Jurkat, Clone E6-1 (cell line): ENCODE results near the genes CXCL2, BTC, SDAD1 and NUP54.

DNA sequence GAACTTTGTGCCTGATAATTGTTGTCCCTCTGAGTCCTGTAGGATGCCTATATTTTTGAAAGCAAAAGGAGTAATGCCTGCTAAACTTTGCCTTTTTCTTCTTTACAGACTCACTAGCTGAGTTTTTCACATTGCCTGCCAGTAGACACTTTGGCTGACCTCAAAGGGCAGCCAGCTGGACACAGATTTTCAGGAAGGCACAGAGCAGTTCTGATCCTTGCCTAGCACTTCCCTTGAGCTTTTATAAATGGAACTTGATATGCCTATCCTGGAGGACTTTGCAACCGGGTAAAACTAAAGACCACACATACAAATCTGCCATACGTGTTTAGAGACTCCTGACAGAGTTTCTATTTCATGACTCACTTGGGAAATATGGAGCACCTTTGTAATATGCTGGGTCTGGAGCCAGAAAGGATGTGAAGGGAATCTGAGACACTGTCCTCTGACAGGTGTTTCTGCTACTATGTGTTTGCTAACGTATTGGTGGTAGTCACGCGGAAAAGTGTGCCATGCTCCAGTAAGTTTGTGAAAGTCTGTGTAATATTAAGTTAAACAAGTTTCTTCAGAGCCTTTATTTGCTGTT is 56.6 kb upstream of the RASSF6 start:
- RRBS, result no CpG with 5 or more reads among the region's 5 CpGs

DNA sequence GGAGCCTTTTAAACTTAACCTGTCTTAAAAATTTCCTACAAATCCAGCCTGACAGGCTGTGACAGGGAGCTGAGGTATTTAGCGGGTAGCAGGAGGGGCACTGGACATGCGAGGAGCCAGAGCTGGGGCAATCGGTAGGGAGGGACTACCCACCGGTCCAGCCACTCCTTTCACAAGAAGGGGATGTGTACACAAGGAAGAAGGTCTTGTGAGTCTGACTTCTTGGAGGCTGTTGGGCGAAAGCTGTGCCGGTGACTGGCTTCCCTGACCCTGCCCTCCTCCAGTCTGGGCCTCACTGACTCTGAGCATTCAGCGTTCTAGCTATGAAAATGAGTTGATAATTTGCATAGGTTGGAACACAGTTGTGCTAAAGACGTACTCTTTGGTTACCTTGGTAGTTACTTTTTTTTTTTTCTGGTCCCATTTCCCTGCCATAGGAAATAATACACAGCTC is 12.7 kb upstream of the CXCL8 start:
- RRBS, result no CpG with 5 or more reads among the region's 8 CpGs

GRCh38 chr4:73872752-73873362 is 3.7 kb downstream of the CXCL1 start:
- RRBS, result no CpG with 5 or more reads among the region's 5 CpGs

DNA sequence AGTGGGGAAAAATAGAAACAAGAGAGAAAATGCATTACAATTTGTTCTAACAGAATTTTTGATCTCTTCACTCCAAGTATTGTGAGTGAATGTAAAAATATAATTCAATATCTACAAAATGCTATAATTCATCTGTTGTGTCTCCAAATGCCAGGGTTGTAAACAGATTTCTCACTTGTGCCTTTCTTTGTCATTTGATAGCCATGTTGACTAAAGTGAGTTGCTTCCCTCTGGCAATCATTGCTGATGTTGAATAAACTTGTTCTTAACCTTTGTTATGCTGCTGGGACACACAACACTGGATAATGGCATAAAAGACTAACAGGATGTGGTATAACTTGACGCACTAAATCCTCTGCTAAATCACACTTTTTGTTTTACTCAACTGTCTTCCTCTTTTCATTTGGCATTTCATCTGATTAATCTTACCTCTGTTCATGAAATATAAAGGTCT is 17.5 kb upstream of the CXCL5 start:
- RRBS, result no CpG with 5 or more reads among the region's 1 CpG

- RRBS, result 9% methylated on average over 6 of the region's 26 CpGs
These were observed at the start of gene CXCL2 for GRCh38 chr4:74099044-74099357. Gene CXCL2, minus strand, starts transcription at chr4:74099195.

- RRBS, result no CpG with 5 or more reads among the region's 1 CpG
These were observed 24.1 kb upstream of the CXCL2 start for GRCh38 chr4:74122920-74123644.

- RRBS, result no CpG with 5 or more reads among the region's 6 CpGs
These were observed 1.0 kb downstream of the MTHFD2L start for GRCh38 chr4:74158955-74159344.

- RRBS, result no CpG with 5 or more reads among the region's 4 CpGs
These were observed 19.7 kb downstream of the EREG start for GRCh38 chr4:74384698-74384979.

DNA sequence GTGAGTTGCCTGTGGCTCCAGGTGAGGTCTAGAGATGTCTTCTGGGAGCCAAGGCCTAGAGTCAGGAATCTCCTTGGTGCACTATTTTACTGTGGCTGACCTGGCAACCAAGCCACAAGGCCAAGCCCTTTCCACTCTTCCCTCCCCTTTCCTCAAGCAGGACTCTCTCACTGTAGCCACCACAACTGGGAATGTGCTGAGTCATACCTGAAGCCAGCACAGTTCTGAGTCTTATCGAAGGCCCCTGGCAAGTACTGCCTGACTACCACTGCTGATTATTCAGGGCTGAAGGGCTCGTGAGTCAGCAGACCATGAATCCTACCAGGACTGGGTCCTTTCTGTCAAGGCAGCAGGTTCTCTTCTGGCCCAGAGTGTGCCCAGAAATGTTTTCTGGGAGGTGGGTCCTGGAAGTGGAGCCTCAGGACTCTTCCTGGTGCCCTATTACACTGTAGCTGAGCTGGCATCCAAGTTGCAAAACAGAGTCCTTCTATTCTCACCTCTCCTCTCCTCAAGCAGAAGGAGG is 111.6 kb downstream of the BTC start:
- RRBS, result no CpG with 5 or more reads among the region's 2 CpGs

DNA sequence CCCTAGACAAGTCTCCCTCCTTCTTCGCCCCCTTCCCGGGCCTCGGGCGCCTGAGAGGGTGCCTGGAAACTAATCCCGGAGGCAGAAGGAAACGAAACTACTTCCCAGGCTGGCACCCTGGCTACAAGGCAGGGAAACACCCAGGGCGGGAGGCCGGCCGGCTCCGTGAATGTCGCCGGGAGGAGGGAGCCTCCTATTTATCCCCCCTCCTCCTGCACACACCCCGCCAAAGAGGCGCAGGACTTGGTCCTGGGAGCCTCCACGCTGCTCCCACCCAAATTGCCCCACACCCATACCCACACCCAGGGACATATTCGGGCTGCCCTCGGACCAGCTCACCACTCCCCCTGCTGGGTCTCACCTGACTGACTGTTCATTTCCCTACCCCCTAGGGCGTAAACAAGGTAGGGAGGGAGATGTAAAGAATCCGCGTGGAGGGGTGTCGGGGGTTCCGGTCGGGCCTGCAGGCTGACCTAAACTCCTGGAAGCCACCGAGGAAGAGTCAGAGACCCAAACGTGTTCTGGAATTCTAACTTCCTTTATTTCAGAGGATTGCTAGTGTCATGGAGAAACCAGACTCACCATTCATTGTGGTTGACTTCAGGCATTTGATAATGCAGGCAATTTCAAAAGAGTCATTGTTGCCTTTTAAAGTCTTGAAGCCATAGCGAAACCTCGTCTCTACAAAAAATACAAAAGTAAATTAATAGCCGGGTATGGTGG is at the start of gene BTC:
Gene BTC (minus strand): TSS at position 171 of the 723 bp plus-strand sequence.
- RRBS, result 44% methylated on average over 6 of the region's 28 CpGs

- RRBS, result 95% methylated on average over 6 of the region's 12 CpGs
These were observed 2.1 kb downstream of the PARM1 start for GRCh38 chr4:74935017-74935418.

GRCh38 chr4:75180181-75180723 is 247.3 kb downstream of the PARM1 start:
- RRBS, result no CpG with 5 or more reads among the region's 1 CpG

GRCh38 chr4:75668818-75669331 is 4.3 kb downstream of the G3BP2 start:
- RRBS, result no CpG with 5 or more reads among the region's 4 CpGs

DNA sequence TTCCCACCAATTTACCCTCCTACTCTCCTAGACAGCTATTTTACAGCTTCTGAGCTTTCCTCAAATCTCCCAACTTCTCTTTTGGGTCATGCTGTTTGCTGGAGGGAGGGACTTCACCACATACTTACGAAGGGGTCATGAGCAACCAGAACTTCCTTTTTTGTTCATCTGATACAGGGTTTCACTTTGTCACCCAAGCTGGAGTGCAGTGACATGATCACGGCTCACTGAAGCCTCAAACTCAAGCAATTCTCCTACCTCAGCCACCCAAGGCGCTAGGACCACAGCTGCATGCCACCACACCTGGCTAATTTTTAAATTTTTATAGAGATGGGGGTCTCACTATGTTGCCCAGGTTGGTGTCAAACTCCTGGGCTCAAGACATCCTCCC is 25.3 kb upstream of the G3BP2 start:
- RRBS, result no CpG with 5 or more reads among the region's 3 CpGs

GRCh38 chr4:75723906-75724281 is 483 bp upstream of the USO1 start:
- RRBS, result no CpG with 5 or more reads among the region's 8 CpGs

DNA sequence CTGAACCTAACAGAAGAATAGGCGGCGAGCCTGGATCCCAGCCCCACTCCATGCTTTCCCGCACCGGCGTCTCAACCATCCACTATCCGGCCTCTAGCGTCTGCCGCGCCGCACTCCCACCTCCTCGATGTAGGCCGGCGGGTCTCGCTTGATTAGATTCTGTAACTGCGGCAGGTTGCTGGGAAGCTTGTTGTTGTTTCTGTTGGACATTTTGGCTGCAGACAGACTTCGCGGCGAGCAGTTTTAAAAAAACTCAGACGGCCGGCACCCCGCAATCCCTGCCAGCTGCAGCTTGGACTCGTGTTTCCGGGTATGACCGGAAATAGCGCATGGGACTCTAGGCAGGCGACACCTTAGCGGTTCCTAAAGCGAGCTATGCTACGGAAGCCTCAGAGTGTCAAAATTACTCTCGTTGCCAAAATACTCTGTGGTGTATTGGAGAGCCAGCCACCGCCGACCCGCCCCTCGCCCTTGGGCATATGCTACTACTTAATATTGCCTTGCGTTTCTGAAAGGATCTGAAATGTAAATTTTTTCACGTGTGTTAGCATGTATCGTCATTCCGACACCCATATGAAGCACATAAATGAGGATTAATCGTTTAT is at the start of gene SDAD1:
Gene SDAD1 (minus strand): TSS at position 314 of the 605 bp plus-strand sequence.
- RRBS, result 2% methylated on average over 9 of the region's 39 CpGs

- RRBS, result under 1% methylated on average over 15 of the region's 39 CpGs
These were observed at the start of gene NUP54 for GRCh38 chr4:76148298-76148959. Gene NUP54, minus strand, starts transcription at chr4:76148397.

GRCh38 chr4:76277623-76278019 is 26.1 kb downstream of the FAM47E start:
- RRBS, result no CpG with 5 or more reads among the region's 1 CpG